Mesenteric fat pad (tissue), 1 donor: ENCODE measurements around a stretch of chr2.

DNA sequence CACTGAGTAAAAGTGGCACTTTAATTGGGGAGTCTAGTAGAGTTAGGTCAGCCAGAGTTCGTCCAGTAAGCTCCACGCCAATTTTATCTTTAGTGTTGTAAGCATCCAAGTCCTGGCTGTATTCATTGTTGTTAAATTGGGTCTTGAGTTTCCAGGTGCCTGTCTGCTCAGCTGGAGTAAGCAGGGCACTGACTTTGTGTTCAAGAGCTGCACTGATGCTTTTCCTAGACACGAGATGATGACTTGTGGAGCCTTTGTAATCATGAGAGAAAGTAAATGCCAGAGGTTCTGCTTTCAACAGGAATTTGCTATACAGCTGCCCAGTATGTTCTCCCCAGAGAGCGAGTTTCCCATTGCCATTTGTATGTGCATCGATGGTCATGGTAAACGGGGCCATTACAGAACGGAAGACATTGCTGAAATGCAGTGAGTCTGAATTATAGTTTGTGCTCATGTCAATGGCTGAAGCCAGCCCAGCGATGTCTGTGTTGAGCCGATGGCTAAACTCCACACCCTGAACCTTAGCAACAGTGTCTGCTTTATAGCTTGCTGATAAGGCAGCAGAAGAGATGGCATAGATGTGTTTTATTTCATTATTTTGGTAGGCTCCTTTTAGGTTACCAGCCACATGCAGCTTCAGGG lies 33.0 kb downstream of the APOB start:
- PRO-cap: no peak

- PRO-cap: no peak
Measured at GRCh38 chr2:21017294-21017966, 26.4 kb downstream of the APOB start.

- PRO-cap: no peak
Measured at GRCh38 chr2:21070325-21071347, 26.8 kb upstream of the APOB start.

GRCh38 chr2:23197803-23198772 lies 186.9 kb upstream of the KLHL29 start:
- PRO-cap: no peak

DNA sequence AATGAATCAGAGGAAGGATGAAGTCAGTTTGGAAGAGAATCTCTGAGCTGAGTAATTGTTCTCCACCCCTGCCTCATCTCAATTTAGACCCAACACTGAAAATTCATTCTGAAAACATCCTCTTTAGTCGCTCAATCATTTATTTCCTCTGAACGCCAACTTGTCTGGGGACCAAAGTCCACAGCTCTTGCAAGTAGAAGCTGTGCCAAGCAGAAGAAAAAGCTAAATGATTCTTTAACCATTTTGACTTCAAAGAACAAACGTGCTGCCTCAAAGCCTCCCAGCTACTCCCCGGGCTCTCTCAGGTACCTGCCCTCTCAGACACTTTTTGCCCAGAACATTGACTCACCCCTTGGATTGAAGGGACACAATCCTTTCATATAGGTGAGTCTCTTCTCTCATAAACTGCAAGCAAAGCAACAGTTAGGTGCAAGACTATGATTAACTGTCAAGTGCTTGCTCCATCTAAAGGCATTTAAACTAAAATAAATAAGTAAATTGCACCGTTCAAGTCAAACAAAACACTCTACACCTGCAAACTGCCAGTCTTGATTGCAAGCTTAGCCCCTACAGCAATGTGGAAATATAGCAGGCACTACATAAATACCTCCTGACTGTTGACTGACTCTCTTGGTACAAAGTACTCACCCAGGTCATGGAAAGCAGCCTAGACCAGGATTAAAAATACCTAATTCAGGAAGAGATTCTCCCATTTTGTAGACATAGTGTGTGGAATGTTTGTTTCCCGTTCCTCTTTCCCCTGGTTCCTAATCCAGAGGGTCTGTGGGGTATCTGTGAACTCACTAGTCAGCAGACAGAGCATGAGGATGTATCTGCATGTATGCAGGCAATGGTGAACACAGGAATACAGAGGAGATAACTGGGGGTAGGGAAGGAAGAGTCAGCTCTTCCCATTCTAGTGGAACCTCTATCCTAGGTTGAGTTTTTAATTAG lies 176.7 kb upstream of the KLHL29 start:
- PRO-cap: no peak

GRCh38 chr2:23381165-23381588 lies 3.8 kb upstream of the KLHL29 start:
- PRO-cap: no peak

DNA sequence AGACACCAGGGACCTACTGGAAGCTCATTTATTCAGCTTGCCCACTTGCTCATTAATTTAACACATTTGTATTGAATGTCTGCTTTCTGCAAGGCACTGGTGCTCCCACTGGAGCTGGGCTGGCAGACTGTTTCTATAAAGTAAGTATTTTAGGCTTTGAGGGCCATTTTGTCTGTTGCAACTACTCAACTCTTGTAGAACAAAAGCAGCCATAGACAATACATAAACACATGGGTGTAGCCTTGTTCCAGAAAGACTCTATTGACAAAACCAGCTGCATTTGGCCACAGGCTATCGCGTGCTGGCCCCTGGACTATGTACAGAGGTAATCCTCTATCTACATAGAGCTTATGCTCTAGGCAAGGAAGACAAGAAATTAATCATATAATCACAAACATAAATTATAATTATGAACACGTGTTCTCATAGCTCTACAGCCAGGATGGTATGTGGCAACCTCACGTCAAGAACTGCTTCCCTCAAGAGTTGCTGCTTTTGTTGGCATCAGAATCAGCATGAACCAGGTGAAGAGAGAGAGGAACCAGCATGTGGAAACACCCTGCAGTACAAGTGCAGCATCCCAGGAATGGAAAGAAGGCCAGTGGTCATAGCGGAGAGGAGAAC lies 73.3 kb downstream of the KLHL29 start:
- PRO-cap: no peak

DNA sequence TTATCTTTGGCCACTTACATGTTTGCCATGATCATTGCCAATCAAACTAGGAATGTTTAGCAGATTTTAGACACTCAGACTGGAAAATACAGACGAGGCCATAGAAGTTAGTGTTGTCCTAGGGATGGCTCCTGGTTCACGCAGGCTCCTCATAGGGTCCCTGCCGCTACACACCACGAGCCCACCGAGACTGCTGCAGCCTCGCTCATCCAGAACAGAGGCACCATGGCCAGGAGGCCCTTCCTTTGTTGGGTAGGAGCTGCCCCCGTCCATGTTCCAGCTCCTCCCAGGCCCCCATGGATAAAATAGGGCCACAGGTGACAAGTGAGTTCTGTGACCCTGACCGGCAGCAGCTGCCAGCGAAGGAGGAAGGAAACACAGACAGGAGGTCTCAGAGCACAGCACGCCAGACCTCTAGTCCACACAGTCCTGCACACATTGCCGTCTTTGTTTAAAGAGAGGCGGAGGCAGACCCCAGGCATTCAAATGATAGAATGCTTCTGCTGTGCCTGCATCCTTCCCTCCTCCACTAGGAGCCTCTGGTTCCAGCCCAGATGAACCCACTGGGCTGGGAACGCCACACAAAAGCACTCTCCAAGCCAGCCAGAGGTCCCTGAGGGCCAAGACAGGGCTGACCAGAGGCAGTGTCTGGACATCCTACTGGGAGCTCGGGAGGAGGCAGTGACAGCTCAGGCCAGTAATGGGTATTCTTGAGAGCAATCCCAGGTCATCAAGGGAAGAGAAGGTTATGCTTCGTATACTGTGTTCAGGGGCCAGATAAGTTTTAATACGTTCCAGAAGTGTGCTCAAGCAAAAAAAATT lies 118.6 kb downstream of the KLHL29 start:
- PRO-cap: no peak

DNA sequence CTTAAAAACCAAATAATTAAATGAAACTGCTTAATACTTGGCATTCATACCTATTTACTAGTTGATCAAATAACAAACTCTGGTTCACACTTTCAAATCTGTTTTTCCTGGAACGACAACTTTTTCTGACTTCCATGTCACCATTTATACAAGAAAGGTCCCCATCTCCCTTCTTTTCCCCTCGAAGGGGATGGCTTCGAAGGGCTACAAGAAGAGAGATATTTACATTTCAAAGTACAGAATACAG lies 39.2 kb downstream of the ATAD2B start:
- PRO-cap: no peak

DNA sequence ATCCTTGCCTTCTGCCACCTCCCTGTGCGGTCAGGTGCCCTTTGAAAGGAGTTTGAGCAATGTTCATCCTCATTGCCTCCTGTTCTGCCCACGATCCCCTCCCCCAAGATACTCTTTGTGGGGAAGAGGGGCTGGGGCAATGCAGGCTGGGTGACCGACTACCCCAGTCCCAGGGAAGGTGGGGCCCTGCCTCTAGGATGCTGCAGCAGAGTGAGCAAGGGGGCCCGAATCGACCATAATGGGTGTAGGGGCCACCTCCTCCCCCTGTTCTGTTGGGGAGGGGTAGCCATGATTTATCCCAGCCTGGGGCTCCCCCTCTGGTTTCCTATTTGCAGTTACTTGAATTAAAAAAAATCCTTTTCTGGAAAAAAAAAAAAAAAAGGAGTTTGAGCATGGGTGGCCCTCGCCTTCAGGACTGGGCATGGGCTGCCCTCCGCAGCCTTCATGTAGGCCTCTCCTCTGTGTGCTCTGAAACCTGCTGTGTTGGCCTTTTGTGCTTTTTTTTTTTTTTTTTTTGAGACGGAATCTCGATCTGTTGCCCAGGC lies 8.5 kb downstream of the MFSD2B start:
- PRO-cap: no peak

DNA sequence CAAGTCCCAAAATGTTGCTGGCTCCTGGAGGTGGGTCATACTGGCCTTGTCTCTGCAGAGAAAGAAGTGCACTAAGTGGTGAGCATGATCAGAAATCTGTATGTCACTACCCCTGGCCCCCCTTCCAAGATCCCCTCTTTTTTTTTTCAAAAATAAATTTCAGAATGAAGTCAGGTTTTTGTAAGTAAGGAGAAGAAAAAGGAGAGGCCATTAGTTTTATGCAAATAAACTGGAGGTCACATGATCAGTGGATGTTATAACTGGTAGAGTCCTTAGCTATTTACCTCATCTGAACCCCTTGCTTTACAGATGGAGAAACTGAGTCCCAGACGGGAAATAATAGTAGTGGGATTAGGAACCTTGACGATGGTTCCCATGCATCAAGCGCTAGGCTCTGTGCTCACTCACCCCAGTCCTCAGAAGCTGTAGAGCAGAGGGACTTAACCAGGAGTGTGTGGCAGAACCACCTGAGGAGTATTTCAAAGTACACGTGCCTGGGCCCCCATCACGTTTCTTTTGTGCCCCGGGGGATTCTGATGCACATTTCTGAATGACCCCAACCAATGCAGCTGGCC lies 1.4 kb downstream of the TP53I3 start:
- PRO-cap: no peak

- PRO-cap: no peak
Measured at GRCh38 chr2:24214840-24215481, 40.1 kb downstream of the FAM228A start.

- PRO-cap: no peak
Measured at GRCh38 chr2:24264543-24265130, 89.8 kb downstream of the FAM228A start.

DNA sequence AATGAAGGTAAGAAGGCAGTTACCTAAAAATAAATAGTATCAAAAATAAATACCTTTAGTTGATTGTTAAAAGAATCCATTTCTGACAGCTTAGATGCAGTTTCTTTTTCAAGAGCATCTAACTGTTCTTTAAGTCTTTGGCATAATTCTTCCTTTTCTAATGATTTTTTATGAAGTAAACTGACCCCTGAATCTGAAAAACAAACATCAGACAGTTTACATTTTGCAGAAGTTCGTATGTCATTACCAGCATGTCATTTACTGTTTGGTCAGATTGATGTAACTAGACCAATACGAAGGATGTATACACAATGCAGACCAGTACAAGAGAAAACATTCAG lies 74.2 kb downstream of the ITSN2 start:
- PRO-cap: no peak

- PRO-cap: no peak
Measured at GRCh38 chr2:24298557-24298934, 61.8 kb downstream of the ITSN2 start.

- PRO-cap: no peak
Measured at GRCh38 chr2:24303768-24304149, 56.6 kb downstream of the ITSN2 start.

DNA sequence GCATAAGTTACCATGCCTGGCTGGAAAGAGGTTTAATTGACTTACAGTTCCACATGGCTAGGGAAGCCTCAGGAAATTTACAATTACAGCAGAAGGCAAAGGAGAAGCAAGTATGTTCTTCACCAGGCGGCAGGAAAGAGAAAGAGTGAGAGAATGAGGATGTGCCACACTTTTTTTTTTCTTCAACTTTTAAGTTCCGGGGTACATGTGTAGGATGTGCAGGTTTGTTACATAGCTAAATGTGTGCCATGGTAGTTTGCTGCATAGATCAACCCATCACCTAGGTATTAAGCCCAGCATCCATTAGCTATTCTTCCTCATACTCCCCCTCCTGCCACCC lies 115.5 kb downstream of the PTRHD1 start:
- PRO-cap: no peak

- PRO-cap: no peak
Measured at GRCh38 chr2:24820355-24820900, 27.2 kb downstream of the CENPO start.

DNA sequence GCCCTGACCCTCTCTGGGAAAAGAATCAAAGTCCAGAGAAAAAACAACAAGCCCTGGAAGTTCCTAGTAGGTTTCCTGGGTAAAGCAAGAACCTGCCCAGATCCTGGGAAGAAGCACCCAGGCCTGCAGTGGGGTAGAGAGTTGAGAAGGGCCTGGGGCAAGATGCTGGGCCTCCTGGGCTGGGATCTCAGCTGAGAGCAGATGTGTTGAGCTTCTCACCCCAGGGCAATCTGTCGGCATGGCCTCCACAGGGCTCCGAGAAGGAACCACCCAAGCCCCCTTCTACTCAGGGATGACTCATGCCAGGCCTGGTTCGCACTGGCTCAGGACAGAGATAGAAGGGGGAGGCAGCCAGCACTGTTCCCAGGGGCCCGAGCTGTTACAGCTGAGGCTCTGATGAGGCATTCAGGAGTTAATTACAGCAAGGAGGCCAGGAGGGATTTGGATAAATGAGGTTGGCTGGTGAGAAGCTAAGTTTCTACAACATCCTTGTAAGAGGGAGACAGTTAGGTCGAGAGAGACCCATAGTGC lies 62.5 kb downstream of the CENPO start:
- PRO-cap: no peak

DNA sequence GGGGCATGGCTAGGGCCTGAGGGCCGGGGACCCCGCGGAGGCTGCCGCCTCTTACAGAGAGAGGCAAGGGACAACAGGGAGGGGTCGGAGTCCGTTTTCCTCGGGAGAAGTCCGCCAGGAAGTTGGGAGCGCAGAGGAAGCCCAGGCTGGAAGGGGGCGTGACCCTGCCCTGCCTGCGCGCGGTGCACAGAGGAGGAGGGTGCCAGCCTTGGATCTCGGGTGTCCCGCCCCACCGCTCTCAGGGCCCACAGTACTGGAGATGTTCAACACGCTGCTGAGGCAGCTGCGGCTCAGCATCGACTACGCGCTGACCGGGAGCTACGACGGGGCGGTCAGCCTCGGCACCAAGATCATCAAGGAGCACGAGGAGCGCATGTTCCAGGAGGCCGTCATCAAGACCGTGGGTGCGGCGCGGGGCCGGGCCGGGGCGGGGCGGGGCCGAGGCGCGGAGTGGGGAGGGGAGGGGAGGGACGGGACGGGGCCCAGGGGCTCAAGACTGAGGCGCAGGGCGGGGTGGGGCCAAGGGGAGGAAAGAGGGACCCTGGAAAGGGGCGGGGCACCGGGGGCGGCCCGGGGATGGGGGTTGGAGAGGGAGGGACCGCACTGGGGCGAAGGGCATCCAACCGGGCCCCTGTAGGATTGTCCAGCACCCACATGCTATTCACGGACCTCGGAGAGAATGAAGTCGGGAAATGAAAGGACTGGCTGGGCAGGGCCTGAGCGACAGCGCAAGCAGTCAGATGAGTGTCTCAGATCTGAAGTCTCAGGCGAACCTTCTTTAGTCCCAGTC lies 36.7 kb downstream of the POMC start:
- PRO-cap: no peak